Cerebellum (tissue), 5 donors: ENCODE measurements around a stretch of chr11.

DNA sequence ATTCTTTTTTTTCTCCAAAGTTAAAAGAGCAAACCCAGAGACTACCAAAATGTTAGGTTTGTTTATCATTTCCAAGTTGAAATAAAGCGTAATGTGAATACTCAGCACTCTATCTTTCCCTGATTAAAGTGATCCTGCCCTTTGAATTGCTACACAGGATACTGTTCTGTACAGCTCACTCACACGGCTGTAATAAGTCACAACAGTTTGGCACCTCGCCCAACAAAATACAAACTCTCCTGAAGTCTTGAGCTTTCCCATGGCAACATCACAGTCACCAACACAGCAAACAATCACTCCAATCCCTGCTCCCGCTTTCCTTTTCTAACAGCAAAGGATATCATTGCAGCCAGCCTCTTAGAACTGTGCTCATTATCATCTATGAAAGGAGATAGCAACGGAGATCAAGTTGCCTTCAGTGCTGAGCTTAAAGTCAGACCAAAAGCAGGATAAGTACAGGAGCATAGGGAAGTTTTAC is 36.1 kb downstream of the MAML2 start:
- PRO-cap, 3 experiments, result no peak in any of the 3 experiments
- RAMPAGE, long total RNA, result no peak

GRCh38 chr11:96337462-96338024 is 5.5 kb downstream of the MAML2 start:
- PRO-cap, 3 experiments, result no peak in any of the 3 experiments
- RAMPAGE, long total RNA, result no peak

DNA sequence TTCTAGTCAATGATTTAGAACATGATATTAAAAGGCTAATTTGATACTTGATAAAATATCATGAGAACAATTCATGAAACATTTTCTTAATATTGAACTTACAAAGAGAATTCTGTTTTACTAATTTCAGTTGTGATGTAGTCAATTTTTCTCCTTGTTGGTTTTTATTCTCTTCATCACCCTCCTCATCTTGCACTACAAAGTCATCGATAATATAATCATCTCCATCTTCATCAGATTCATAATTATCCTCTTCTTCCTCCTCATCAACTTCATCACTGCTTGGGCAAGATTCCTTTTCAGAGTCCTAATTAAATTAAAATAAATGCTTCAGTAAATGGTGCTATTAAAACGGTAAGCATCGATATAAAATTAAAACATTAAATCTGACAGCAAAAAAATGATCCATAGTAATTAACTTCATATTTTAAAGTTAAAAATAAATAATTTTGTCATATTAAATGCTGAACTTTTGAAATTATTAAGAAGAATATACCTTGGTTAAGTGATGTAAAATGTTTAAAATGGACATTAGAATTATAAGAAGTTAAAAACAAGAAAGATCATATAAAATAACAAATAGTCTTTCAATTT is 6.4 kb downstream of the CCDC82 start:
- PRO-cap, 3 experiments, result no peak in any of the 3 experiments
- RAMPAGE, long total RNA, result no peak

GRCh38 chr11:97966125-97966517 is 1054.6 kb upstream of the CNTN5 start:
- PRO-cap, 3 experiments, result no peak in any of the 3 experiments
- RAMPAGE, long total RNA, result no peak

- PRO-cap, 3 experiments, result no peak in any of the 3 experiments
- RAMPAGE, long total RNA, result no peak
Observed at GRCh38 chr11:100715747-100716045, 28.6 kb downstream of the ARHGAP42 start.

DNA sequence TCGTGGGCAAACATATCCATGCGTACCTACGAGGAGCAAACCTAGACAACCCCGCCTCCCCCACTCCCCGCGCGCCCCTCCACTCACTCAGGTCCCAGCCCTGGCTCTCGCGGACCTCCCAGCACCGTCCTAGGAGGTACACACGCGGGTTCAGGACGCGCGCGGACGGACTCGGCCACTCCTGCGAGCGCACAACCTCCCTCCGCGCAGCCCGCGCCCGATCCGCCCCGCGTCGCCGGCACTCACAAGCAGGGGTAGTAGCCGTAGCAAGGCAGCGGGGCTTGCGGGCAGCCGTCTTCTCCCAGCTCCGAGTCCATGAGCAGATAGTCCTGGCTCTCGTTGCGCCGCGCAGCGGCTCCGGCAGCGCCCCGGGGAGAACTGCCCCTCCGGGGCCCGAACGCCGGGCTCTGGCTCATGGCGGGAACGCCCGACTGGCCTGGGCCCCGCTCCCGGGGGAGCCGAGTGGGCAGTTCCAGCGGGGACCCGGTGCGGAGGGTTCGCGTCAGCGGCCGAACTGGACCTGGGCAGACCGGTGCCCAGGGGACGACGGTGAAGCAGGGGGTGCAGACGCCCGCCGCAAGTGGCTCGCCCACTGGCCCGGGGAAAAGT is 615 bp downstream of the TRPC6 start:
- PRO-cap, 3 experiments, result no peak in any of the 3 experiments
- RAMPAGE, long total RNA, result no peak

DNA sequence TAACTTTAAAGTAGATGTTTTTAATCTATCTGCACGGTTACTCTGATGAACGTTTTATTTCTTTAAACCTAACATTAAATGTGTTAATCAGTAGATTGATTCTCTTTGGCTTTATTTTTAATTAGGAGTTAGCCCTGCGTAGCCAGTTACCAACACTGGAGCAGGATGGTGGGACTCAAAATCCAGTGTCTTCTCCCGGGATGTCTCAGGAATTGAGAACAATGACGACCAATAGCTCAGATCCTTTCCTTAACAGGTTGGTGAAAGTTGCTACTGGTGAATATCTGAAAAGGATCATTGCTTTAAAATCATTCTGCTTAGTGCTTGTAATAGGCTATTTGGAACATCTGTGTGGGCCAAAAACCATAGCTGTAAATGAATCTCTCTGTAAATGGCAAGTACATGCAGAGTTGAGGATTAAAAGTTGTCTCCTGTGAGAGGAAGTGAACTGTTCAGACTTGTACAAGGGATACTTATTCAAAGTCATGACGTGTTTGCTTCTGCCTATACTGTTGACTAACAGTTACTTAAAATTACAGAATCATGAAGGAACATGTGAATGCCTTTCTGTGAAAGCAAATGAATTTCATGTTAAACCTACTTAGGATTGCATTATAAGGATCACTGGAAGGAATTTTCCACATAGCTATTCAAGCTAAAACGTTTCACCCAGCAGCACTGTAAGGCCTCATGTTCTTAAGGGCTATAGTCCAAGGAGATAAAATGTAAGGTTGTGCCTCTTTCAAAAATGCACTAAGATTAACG is 93.6 kb upstream of the BIRC3 start:
- PRO-cap, 3 experiments, result no peak in any of the 3 experiments
- RAMPAGE, long total RNA, result no peak

GRCh38 chr11:102269694-102270650 is 47.3 kb upstream of the BIRC3 start:
- PRO-cap, 3 experiments, result no peak in any of the 3 experiments
- RAMPAGE, long total RNA, result no peak

DNA sequence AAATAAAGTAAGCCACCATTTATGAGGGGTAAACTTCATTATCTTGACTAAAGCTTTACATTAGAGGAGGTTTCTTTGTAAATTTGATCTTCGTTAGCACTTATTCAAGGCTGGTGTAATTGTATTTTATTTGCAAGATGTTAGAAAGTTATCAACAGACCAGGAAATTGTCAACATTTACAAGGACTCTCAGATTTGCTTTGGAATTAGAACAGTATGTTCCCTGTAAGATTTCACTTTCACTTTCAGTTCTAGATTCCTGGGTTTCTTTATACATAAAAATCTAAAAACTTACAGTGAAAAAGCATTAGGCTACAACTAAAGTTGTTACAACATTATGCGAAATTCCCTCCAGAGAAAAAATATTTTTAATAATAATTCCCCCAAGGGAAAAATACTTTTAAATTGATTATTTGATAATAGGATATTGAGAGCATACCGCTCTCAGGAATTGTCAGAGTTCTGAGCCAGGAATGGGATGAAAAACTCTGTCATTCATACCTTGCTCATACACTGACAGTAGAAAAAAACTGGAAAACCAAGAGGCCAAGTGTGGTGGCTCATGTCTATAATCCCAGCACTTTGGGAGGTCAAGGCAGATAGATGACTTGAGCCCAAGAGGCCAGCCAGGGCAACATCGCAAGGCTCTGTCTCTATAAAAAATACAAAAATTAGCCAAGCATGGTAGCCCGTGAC is 4.5 kb upstream of the BIRC3 start:
- PRO-cap, 3 experiments, result no peak in any of the 3 experiments
- RAMPAGE, long total RNA, result no peak

- PRO-cap, 3 experiments, result no peak in any of the 3 experiments
- RAMPAGE, long total RNA, result no peak
Observed at GRCh38 chr11:102552314-102553019, 21.9 kb upstream of the MMP7 start.

GRCh38 chr11:102560258-102561255 is 30.0 kb upstream of the MMP7 start:
- PRO-cap, 3 experiments, result no peak in any of the 3 experiments
- RAMPAGE, long total RNA, result no peak

GRCh38 chr11:102640676-102641422 is 15.7 kb upstream of the MMP20 start:
- PRO-cap, 3 experiments, result no peak in any of the 3 experiments
- RAMPAGE, long total RNA, result no peak

- PRO-cap, 3 experiments, result no peak in any of the 3 experiments
- RAMPAGE, long total RNA, result no peak
Observed at GRCh38 chr11:102831262-102832001, 12.0 kb downstream of the MMP3 start.

- PRO-cap, 3 experiments, result no peak in any of the 3 experiments
- RAMPAGE, long total RNA, result no peak
Observed at GRCh38 chr11:102920290-102920565, 35.3 kb downstream of the MMP13 start.

DNA sequence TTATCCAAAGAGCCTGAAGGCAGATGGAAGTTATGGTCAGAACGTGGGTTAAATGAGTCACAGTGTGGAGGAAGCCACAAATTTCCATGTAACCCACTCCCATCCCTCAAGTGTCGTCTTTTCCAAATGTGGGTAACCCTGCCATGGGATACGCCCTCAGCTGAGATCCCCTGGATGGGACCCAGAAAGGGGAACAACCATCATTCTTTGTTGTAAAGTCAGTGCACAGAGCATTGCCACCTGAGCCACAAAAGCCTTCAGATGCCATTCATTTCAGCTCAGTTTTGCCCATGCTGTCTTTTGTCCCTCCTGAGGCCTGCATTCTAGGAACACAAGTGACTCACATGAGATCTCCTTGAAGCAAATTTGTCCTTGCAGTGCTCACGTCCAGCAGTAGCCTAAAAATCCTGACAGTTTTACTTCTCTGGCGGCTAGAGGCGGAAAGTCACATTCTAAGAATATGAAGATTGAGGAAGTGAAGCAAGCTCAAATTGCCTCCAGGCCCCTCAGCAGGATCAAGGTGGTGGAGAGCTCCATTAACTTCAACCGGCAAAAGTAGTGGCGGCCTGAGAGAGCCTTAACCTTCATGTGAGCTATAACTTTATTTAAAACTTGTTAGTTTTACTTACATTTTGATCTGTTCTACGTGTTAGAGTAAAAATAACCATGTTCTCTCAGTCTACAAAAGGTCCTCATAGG is 30.5 kb downstream of the MMP13 start:
- PRO-cap, 3 experiments, result no peak in any of the 3 experiments
- RAMPAGE, long total RNA, result no peak

- PRO-cap, 3 experiments, result no peak in any of the 3 experiments
- RAMPAGE, long total RNA, result no peak
Observed at GRCh38 chr11:104413963-104414271, 250.0 kb upstream of the PDGFD start.

DNA sequence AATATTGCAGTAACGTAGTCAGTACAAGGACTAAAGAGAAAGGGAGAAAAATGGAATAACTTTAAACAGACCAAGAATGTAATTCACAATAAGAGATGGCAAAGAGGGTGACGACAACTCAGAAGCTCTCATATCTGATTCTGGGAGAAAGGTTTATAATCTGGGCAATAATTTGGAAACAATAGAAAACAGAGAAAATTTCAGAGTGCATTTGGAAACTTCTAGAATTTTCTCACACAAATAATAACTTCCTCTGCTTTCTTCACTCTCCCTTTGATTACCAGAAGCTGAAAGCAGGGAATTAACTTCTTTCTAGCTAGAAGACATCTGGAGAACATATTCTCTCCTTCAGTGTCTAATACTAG is 50.8 kb downstream of the CASP4 start:
- PRO-cap, 3 experiments, result no peak in any of the 3 experiments
- RAMPAGE, long total RNA, result no peak

GRCh38 chr11:105101375-105101582 is 38.3 kb downstream of the CARD18 start:
- PRO-cap, 3 experiments, result no peak in any of the 3 experiments
- RAMPAGE, long total RNA, result no peak

GRCh38 chr11:106983357-106983661 is 35.0 kb downstream of the GUCY1A2 start:
- PRO-cap, 3 experiments, result no peak in any of the 3 experiments
- RAMPAGE, long total RNA, result no peak

GRCh38 chr11:107455573-107456024 is 2.0 kb downstream of the CWF19L2 start:
- PRO-cap, 3 experiments, result no peak in any of the 3 experiments
- RAMPAGE, long total RNA, result no peak